Vagina (tissue), 1 donor: ENCODE measurements around the genes ZSWIM6 and SREK1IP1.

DNA sequence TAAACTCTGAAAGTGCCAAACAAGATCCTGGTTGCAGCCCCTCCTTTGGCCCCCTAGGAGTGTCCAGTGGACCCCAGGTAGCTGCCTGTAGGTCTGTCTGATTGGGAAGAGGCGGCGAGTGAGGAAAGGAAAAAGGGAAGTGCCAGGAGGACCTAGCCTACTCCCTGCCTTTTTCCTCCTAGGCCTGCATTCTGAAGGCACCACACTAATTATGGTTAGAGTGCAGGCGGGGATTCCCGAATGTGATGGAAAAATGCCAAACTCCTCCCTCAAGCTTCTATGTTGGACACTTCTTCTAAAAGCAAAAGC lies 83.2 kb upstream of the SMIM15 start:
- PRO-cap, result no peak
- RAMPAGE, long total RNA, result no peak

GRCh38 chr5:61328975-61329320 lies 3.1 kb upstream of the ZSWIM6 start:
- PRO-cap, result unidirectional peak, plus-strand start at chr5:61329198
- RAMPAGE, long total RNA, result no peak

DNA sequence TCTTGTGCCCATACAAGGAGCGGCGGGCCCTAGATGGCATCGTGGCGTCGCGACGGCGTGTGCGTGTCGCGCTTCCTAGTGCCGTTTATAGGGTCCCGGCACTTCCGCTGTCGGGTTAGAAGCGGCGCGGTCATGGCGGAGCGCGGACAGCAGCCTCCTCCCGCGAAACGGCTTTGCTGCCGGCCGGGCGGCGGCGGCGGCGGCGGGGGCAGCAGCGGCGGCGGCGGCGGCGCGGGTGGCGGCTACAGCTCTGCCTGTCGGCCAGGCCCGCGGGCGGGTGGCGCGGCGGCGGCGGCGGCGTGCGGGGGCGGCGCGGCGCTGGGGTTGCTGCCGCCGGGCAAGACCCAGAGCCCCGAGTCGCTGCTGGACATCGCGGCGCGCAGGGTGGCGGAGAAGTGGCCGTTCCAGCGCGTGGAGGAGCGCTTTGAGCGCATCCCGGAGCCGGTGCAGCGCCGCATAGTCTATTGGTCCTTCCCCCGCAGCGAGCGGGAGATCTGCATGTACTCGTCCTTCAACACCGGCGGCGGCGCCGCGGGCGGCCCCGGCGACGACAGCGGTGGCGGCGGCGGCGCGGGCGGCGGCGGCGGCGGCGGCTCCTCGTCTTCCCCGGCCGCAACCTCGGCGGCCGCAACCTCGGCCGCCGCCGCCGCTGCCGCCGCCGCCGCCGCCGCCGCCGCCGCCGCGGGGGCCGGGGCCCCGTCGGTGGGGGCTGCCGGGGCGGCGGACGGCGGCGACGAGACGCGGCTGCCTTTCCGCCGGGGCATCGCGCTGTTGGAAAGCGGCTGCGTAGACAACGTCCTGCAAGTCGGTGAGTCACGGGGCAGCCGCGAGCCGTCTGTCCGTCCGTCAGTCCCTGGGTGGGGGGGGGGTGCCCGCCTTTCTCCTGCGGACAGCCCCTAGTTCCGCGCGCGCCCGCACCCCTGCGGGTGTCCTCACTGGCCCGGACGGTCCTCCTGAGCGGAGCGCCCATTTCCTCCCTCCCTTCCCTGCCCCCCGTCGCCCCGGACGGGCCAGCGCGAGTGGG lies at the start of gene ZSWIM6:
TSS of gene ZSWIM6 (plus strand) at position 118 of the 1,024 bp plus-strand sequence.
- PRO-cap, result bidirectional peak, plus-strand start at position 118 of the sequence, minus-strand start outside the sequence; bidirectional peak, plus-strand start at position 907 of the sequence, minus-strand start at position 773 of the sequence
- RAMPAGE, long total RNA, result no peak

- PRO-cap, result no peak
- RAMPAGE, long total RNA, result start-site peak on the plus strand at chr5:61334935-61335561, 40 reads
Measured at GRCh38 chr5:61334629-61335581, 2.8 kb downstream of the ZSWIM6 start.

GRCh38 chr5:61356638-61357473 lies 24.8 kb downstream of the ZSWIM6 start:
- PRO-cap, result no peak
- RAMPAGE, long total RNA, result start-site peak on the plus strand at chr5:61356844-61356970, 8 reads

DNA sequence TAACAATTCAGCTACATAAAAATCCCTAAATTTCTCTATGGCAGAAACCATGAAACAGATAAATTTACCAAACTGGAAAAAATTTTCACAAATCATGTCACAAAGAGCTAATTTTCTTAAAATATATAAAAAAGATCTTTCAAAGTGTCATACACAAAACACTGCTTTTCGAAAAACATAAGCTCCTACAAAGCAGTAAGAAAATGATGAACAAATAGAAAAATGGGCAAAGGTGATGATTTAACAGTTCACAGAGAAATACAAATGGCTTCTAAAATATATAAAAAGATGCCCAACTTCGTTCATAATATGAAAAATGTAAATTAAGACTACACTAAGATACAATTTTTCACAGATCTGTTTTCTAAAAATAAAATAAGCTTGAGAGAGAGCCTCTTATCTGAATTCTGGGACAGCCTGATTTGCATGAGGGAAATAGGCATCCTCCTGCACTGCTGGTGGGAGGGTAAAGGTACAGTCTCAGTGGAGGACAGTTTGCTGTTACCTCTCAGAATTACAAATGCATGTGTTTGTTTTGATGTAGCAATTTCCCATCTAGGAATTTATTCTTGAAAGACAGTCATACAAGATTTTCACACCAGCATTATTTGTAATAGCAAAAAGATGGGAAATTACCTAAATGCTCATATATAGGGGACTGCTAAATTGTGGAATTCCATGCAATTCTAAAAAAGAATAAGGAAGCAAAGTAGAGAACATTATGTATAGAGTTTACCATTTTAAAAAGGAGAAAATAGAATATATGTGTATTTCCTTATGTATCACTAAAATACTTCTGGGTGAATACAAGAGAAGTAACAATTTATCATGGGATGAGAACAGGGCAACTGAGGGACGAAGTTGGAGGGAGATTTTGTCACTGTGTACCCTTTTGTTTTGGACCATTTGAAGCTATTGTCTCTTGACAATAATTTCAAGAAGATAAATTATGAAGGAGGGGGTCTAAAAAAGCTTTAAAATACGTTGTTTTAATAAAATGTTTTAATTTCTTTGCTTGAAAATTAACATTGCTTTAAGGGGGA lies 75.7 kb downstream of the ZSWIM6 start:
- PRO-cap, result no peak
- RAMPAGE, long total RNA, result start-site peak on the plus strand centred at position 425 of the sequence, 186 bp wide, 25 reads; start-site peak on the plus strand centred at position 790 of the sequence, 20 bp wide, 23 reads

DNA sequence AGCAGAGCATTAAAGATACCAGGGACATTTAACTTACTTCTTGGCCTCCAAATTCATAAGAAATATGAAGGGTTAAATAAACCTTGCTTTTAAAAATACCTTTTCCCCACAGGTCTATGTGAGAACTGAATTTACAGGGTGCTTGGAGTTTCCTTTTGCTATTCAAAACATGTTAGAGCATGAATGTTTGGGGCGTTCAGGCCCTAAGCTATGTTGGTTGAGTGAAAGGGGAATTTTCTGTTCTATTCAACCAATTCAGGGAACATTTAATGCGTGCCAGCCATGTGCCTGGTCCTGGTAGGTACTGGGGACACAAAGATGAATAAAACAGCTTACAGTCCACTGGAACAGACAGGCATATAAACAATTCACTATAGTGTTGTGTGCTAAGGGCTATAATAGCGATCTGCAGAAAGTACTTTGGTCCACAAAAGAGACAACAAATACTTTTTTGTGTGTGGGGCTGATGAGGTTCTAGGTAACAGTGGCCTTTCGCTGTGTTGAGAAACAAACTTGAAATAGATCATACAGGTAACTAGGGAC lies 108.5 kb downstream of the ZSWIM6 start:
- PRO-cap, result no peak
- RAMPAGE, long total RNA, result start-site peak on the plus strand centred at position 242 of the sequence, 153 bp wide, 19 reads

- PRO-cap, result no peak
- RAMPAGE, long total RNA, result no peak
Measured at GRCh38 chr5:61534432-61534888, 202.4 kb downstream of the ZSWIM6 start.

DNA sequence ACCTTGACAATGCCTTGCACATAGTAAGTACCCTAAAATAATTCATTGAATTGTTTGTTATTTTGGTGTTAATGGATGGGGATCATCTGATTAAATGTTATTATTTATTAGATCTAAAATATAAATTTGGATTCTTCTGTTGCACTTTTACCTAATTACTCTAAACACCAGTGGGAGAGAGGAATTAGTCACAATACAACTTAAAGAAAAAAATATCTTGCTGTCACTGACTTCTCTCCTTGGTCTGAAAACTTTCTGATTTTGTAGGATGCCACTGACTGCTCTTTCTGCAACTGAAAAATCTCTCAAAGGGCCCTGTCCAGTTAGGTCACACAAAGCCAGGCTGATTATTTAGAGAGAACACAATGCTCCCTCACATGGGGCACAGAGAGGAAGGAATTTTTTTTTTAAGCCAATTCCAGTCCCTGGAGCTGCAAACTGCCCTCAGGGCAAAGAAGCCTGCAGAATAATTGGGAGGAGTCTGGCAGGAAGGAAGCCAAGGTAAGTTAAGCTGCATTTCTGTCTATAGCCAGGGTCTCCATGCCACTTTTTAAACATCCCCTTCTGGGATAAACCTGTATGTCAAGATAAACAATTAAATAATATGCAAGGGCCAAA lies 305.4 kb downstream of the ZSWIM6 start:
- PRO-cap, result no peak
- RAMPAGE, long total RNA, result no peak

- PRO-cap, result no peak
- RAMPAGE, long total RNA, result no peak
Measured at GRCh38 chr5:62268369-62268613, 37.7 kb upstream of the KIF2A start.

DNA sequence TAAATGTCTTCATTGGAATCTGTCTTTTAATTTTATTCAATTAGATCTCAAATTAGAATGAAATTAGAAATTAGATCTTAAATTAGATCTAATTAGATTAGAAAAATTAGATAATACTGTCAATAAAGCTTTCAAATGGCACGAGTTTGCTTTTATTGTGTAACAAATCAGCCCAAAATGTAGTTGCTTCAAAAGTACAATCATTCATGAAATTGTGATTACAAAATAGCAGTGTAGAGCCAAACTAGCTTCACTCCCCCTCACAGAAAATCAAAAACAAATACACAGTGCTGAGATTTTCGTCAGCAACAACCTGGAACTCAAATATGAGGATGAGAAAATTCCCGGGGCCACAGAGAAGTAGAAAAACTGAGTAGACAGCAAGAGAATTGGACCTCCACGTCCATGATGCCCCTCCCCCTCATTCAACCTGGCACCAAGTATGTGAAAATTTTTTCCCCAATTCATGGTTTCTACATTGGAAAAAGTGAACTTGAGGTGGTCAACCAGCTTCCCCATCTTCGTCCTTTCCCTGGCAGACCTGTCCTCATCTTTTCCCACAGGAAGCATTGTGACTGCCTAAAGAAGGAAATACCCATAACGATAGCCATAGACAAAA lies 664.4 kb downstream of the LRRC70 start:
- PRO-cap, result no peak
- RAMPAGE, long total RNA, result no peak

DNA sequence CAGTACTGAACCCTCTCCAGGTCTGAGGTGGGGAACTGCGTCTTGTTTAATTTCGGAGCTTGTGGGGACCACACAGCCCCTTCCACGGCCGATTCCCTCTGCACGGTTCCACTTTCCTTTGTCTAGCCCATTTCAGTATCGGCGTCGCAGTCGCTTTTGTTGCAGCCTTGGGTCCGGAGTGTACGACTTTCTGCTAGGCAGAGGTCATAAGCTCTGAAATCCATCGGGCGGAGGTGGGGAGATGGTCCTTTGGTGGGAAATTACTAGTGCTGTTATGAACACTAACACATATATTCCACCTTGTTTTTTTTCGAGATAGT lies 624 bp downstream of the RNF180 start:
- PRO-cap, result unidirectional peak, minus-strand start at position 180 of the sequence
- RAMPAGE, long total RNA, result no peak

DNA sequence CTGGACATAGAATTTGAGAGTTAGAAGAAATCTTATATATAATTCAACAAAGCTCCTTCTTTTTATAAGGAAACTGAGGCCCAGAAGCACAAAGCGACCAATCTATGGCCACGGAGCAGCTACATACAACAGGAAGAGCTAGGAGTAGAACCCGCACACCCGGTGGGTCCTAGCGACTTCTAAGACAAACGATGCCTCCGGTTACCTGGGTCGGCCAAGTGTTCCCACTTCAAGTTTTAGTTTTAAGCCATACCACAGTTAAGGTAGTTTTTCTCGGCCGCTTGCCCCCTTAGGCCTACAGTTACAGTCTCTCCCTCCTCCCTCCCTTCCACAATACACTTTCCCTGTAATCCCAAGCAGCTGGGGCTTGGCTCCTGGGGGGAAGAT lies 570 bp downstream of the SREK1IP1 start:
- PRO-cap, result no peak
- RAMPAGE, long total RNA, result no peak

DNA sequence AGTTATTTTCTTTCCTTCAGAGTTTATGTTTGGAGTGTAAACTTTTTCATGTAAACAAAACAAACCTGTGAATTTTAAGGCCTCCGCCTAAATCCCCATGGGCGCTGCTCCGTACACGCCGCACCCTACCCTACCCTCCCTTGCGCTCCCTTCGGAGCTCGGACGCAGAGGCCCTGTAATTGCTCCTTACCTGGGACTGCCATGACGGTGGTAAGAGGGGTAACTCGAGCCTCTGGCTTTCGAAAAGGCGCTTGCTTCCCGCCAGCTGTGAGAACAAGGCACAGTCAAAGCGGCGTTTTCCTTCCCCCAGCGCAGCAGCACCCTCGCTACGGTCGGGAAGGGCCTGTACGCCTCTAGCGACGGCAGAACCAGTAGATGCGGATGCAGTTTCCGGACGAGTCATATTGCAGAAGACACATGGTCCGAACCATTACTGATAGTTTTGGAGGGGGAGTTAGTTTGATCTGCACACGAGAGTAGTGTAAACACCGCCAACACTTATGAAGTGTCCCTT lies at the start of gene SREK1IP1:
TSS of gene SREK1IP1 (minus strand) at position 377 of the 514 bp plus-strand sequence.
- PRO-cap, result bidirectional peak, plus-strand start outside the sequence, minus-strand start at position 383 of the sequence
- RAMPAGE, long total RNA, result start-site peak on the minus strand centred at position 306 of the sequence, 49 bp wide, 279 reads

- PRO-cap, result no peak
- RAMPAGE, long total RNA, result no peak
Measured at GRCh38 chr5:64781900-64782248, 13.1 kb downstream of the CWC27 start.

DNA sequence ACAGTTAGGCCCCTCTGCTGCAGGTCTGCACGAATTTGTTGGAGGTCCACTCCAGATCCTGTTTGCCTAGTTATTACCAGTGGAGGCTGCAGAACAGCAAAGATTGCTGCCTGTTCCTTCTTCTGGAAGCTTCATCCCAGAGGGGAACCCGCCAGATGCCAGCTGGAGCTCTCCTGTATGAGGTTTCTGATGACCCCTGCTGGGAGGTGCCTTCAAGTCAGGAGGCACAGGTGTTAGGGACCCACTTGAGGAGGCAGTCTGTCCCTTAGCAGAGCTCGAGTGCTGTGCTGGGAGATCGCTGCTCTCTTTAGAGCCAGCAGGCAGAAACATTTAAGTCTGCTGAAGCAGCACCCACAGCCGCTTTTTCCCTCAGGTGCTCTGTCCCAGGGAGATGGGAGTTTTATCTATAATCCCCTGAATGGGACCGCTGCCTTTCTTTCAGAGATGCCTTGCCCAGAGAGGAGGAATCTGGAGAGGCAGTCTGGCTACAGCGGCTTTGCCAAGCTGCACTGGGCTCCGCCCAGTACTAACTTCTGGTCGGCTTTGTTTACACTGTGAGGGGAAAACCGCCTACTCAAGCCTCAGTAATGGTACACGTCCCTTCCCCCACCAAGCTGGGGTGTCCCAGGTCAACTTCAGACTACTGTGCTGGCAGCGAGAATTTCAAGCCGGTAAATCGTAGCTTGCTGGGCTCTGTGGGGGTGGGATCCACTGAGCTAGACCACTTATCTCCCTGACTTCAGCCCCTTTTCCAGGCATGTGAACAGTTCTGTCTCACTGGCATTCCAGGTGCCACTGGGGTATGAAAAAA lies 170.8 kb downstream of the CWC27 start:
- PRO-cap, result no peak
- RAMPAGE, long total RNA, result no peak

- PRO-cap, result no peak
- RAMPAGE, long total RNA, result no peak
Measured at GRCh38 chr5:65061319-65061966, 292.7 kb downstream of the CWC27 start.

DNA sequence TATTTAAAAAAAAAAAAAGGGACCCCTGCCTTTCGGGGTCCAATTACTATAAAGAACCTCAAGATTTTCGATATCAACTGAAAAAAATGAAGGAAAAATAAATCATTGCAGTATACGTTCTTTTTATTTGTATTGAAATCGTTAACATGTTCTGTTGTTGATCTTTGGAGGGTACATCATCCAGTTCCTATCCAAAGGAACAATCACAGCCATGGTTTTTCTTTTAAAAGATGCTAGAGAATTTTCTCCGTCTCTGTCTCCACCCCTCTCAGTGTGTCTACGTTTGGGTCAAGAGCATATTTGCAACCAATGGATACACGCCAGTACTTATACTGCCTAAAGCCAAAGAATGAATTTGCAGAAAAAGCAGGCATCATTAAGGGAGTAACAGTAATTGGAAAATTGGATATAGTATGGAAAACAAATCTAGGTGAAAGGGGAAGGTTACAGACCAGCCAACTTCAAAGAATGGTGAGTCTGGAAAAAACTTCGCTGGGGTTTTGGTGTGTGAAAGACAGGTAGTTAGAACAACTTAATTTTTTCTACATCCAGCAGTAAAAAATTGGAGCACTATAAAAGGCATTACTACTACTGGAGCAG lies 35.7 kb downstream of the SHLD3 start:
- PRO-cap, result no peak
- RAMPAGE, long total RNA, result no peak

DNA sequence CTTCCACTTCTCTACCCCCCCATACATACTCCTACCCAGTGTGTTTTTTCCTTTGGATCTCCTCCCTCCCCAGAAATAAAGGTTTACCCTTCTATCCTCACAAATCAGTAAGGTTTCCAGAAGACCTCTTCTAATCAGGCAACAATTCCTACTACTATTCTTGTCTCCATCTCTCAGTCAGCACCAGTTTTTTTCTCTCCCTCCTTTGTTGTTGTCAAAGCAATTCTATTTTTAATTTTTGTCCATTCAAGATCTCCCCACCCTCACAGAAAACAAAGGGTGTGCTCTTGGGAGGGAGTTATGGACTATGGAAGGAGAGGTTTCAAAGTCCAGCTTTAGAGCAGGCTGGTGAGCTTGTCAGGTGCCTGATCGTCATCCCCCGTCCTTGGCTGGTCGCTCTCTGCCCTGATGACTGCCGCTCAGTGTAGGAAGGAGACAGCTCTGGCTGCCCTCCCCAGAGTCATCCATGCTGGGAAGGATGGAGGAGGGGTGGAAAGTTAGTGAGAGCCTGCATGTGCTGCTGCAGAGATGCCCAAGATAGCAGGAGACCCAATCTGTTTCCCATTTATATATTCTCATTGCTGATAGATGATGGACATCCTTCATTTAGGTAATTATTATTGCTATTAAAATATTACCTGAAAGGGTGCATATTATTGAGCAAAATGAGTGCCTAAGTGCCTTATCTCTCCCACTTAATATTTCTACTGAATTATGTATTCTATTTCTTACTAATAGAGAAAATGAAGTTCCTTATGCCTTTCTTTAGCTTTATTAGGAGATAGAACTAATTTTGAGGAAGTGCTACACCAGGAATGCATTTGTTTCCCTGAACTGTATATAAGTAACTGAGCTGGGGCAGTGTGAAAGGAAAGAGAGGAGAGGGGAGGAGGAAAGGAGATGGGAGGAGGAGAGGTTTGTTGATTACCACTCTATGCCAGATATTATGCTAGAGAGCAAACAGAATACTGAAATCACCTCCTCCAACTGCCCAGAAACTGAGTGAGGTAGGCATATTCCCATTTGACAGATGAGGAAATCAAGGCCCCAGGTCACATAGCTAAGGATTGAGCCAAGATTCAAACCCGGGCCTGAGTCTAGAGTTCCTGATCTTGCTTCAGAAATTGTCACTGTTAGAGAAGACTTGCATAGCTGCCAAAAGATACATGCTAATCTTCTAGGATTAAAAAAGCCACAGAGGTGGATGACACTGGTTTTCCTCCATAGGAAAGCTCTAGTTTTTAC lies 96.8 kb downstream of the NLN start:
- PRO-cap, result no peak
- RAMPAGE, long total RNA, result no peak

DNA sequence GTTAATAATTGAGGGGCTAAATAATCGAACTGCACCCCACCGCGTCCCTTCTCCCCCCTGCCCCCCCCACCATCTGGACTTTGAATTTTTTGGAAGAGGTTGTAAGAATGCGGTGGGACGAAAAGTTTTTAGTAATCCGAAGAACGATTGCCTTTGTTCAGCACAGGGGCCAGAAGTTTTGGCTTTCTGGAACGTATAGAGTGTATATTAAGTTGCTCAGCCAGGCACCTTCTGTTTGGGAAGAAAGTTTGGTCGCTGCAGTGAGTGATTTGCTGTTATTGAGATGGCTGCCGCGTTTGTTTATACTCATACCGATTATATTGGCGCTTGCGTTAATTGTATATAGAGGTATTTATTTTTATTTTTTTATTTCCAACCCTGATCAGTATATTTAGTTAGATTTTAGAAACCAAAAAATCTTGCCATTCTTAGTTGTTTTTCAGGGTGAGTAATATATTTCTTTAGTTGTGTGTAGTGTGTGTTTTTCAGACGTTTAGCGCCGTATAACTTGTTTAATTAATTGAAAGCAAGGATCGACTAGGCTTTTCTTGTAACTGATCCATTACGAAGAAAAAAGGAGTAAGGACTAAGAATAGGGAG lies 663 bp downstream of the ERBIN start:
- PRO-cap, result no peak
- RAMPAGE, long total RNA, result no peak